ENCODE data around the genes EDNRB and SPRY2.

DNA sequence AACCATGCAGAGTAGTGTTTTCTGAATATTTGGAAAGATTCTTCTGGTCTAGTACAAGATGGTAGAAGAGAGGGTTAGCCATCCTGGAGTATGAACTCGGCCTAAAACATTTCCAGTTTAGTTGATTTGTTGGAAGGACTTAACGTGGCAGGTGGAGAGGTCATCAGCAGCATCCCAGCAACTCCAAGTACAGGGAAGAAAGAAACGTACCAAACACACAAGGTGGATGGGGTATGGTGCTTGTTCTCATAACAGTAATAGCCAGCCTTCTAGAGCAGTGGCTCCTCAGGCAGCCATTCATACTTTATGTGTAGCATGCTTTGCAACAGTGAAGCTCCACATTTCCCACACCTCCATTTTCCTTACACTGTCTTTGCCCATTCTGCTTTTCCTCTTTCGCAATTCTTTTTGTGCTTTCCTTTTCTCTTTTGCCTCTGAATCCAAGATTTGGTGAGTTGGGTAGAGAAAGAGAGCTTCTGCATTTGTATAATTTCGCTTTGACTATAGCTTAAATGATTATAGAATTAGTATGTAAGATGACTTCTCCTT, 7.5 kb downstream of the CLN5 start:
- PRO-cap, 4 experiments, result no peak in any of the 4 experiments
- RAMPAGE, long total RNA, 2 experiments, result no peak in any of the 2 experiments
- RRBS, result no CpG with 5 or more reads among the region's 5 CpGs

DNA sequence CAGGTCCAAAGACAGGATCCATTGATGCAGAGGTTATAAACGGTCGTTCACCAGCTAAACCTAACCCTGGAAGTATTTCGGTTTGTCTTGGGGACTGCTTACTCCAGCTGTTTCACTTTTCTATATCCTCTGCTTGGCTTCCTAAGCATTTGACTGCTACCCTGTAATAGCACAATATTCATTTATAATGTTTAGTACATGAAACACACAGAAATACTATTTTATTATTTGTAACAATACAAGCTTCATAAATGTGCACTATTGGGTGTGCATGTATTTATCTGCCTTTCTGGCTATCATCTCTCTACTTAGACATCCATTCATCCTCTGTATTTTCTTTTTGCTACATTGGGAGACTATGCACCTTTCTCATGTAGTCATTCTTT, 26.5 kb upstream of the FBXL3 start:
- PRO-cap, 4 experiments, result no peak in any of the 4 experiments
- RAMPAGE, long total RNA, 2 experiments, result no peak in any of the 2 experiments
- RRBS, result no CpG with 5 or more reads among the region's 3 CpGs

GRCh38 chr13:77155813-77156382, 128.9 kb upstream of the FBXL3 start:
- PRO-cap, 4 experiments, result no peak in any of the 4 experiments
- RAMPAGE, long total RNA, 2 experiments, result no peak in any of the 2 experiments
- RRBS, result no CpG with 5 or more reads among the region's 3 CpGs

DNA sequence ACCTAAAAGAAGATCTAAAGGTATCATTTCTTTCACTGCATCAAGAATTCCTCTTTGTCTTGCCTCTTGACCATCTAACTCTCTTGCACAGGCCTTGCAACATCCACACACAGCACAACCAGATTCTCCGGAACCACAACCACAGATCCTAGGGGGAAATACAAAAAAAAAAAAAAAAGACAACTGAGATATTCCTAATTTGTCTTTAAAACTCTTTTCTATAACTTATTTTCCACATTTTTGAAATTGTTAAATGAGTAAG, 83.2 kb downstream of the MYCBP2 start:
- PRO-cap, 4 experiments, result no peak in any of the 4 experiments
- RAMPAGE, long total RNA, 2 experiments, result start-site peak on the minus strand in 1 of 2 experiments, centred at position 102 of the sequence, 20 reads per replicate
- RRBS, result no CpG with 5 or more reads among the region's 1 CpG

DNA sequence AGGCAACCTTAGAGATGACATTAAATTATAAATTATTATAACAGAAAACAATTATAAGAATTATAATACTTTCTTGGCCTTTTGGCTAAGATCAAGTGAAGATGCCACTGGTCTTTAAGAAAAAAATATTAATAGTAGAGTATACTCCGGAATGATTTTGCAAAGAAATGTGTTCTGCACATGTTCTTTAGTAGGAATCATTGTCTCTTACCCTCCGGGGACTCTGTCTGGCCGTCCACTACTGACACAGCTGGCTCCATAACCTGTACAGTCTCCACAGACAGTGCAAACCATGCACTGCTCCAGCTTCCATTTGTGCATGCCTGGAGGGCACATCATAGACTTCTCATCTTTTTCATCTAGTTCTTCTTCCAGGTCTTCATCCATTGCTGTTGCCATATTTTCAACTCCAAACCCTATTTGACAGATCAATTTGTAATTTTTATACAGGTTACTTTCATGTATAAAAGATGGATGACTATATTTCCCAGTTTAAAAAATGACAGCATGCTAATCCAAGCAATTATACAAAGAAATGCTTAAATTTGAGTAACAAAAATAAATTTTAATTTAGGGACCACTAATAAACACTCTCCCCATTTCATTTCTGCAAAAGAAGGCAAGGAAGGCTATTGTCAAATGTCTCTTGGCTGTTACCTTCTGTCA, 75.8 kb downstream of the MYCBP2 start:
- PRO-cap, 4 experiments, result no peak in any of the 4 experiments
- RAMPAGE, long total RNA, 2 experiments, result start-site peak on the minus strand in 1 of 2 experiments, centred at position 307 of the sequence, 25 reads per replicate
- RRBS, result no CpG with 5 or more reads among the region's 3 CpGs

DNA sequence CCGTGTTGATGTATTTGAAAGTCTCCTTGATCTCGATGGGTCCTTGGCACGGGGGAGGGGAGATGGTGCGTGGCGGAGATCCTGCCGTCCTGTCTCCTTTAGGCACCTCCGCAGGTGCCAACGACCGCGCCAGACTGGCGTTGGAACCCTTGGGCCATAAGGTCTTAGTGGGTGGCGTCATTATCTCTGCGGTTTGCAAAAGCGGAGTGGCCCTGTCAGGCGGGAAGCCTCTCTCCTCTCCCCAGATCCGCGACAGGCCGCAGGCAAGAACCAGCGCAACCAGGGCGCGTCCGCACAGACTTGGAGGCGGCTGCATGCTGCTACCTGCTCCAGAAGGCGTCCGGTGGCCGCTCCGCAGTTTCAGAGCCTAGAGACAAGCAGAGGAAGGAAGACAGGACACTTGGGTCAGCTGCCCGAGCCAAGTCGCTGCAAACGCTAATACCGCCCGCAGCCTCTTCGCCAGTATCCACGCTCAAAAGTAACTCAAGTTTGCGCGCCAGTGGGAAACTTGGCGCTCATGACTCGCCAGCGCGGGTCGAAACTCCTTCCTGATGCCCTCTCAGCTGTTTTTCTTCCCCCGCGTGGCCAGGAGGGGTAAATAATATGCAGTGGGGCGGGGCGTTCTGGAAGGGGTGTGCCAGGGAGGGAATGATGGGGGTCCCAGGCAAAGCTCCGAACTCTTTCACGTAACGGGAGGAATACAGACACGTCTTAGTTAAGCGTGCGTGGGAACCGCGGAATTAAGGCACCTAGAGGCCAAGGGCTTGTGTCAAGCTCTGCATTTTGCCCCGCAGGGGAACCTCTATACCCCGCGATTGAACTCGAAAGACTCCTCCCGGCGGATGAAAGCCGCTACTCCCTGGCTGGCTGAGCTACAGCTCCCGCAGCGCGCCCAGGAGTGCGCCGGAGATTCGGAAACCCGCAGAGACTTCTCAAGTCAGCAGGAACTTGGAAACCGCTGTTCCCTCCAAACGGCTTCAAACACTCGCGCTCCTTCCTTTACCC, at the start of gene EDNRB:
Gene EDNRB, minus strand, starts transcription at position 574 of the 1,005 bp plus-strand sequence.
- PRO-cap, 4 experiments, result peak in 4 of 4 experiments; most common plus-strand start position 244 of the sequence (in 2); most common minus-strand start position 574 of the sequence (in 4)
- RAMPAGE, long total RNA, 2 experiments, result start-site peak on the minus strand in 1 of 2 experiments, centred at positions 387 to 906 of the sequence, 18 to 87 reads per replicate
- RRBS, result 2% methylated on average over 8 of the region's 71 CpGs

- PRO-cap, 4 experiments, result peak in 1 of 4 experiments; most common minus-strand start chr13:77920085 (in 1)
- RAMPAGE, long total RNA, 2 experiments, result no peak in any of the 2 experiments
- RRBS, result no CpG with 5 or more reads among the region's 8 CpGs
These were observed 1.3 kb upstream of the EDNRB start for GRCh38 chr13:77919958-77920370.

GRCh38 chr13:78045781-78046367, 127.2 kb upstream of the EDNRB start:
- PRO-cap, 4 experiments, result no peak in any of the 4 experiments
- RAMPAGE, long total RNA, 2 experiments, result no peak in any of the 2 experiments
- RRBS, result no CpG with 5 or more reads among the region's 3 CpGs

- PRO-cap, 4 experiments, result no peak in any of the 4 experiments
- RAMPAGE, long total RNA, 2 experiments, result no peak in any of the 2 experiments
- RRBS, result no CpG with 5 or more reads among the region's 3 CpGs
These were observed 85.1 kb downstream of the RBM26 start for GRCh38 chr13:79320543-79321693.

- PRO-cap, 4 experiments, result no peak in any of the 4 experiments
- RAMPAGE, long total RNA, 2 experiments, result no peak in any of the 2 experiments
- RRBS, result no CpG with 5 or more reads among the region's 1 CpG
These were observed 254.5 kb downstream of the SPRY2 start for GRCh38 chr13:80086379-80086800.

DNA sequence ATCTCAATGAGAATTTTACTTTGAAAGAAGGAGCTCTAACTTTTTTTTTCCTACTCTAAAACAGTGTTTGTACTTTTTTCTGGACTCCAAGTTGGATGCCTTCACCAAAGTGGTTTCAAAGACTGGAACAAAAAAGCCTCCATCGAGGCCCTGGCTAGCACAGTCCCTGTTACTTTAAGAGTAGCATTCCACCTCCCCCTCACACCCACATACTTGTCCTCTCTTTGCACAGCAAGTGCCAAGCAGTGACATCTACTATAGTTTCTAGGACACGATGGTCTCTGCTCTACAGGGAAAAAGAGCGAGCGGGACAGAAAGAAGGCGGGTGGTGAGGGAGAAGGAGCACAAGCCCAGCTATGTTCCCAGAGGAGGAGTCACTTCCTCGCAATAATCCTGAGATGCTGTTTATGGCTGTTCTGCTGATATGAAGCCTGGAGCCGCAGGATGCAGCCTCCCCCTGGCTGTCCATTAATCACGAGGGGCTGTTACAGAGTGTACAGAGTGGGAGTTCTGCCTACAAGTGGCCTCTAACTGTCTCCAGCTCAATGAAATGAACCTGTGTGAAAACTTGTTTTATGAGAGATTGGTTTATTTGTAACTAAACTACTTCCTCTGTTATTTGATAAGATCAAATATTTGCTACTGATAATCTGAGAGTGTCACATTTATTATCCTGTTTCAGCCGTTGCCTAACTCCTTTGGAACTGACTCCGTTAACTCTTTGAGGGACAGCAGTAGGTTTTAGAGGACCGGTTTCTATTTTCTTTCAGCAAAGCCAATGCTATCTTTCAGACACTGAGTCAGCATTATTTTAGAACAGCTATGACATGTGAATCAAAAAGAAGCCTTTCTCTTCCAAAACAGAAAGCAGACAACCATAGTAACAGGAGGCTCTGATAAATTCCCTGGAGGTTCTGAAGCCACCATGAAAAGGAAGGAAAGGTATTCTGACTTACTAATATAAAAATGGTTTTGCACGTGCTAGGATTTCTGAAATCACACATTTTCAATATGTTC, 208.0 kb downstream of the SPRY2 start:
- PRO-cap, 4 experiments, result peak in 2 of 4 experiments; most common plus-strand start position 313 of the sequence (in 2)
- RAMPAGE, long total RNA, 2 experiments, result no peak in any of the 2 experiments
- RRBS, result no CpG with 5 or more reads among the region's 12 CpGs

- PRO-cap, 4 experiments, result peak in 1 of 4 experiments; most common plus-strand start chr13:80337751 (in 1); most common minus-strand start chr13:80337750 (in 1)
- RAMPAGE, long total RNA, 2 experiments, result no peak in any of the 2 experiments
- RRBS, result no CpG with 5 or more reads among the region's 16 CpGs
These were observed 3.3 kb downstream of the SPRY2 start for GRCh38 chr13:80337519-80338094.

GRCh38 chr13:80340502-80341224, at the start of gene SPRY2:
Gene SPRY2, minus strand, starts transcription at chr13:80341126.
- PRO-cap, 4 experiments, result peak in 4 of 4 experiments; most common plus-strand start chr13:80340967 (in 4); most common minus-strand start chr13:80340571 (in 3)
- RAMPAGE, long total RNA, 2 experiments, result start-site peak on the minus strand in 1 of 2 experiments, at chr13:80340872-80340926 at its widest, 18 reads per replicate
- RRBS, result 2% methylated on average over 23 of the region's 69 CpGs

- PRO-cap, 4 experiments, result peak in 4 of 4 experiments; most common plus-strand start chr13:80341429 (in 2); most common minus-strand start chr13:80341308 (in 1)
- RAMPAGE, long total RNA, 2 experiments, result no peak in any of the 2 experiments
- RRBS, result 2% methylated on average over 23 of the region's 55 CpGs
These were observed 556 bp upstream of the SPRY2 start for GRCh38 chr13:80341225-80342138.

DNA sequence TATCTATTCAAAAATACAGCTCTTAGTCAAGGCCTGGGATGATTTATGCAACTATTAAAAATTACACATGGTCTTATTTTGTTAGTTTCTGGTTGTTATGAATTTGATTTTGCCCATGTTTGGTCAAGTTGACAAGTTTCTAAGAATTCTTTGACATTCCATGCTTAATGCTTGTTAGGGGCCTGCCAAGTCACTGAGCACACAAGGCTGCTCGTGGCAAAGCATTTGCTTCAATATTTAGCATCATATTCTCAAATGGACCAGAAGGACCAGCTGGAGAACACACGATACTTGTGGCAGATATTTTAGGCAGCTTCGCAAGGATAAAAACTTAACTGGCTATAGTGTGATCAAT, 155.7 kb upstream of the SPRY2 start:
- PRO-cap, 4 experiments, result no peak in any of the 4 experiments
- RAMPAGE, long total RNA, 2 experiments, result no peak in any of the 2 experiments
- RRBS, result no CpG with 5 or more reads among the region's 3 CpGs

DNA sequence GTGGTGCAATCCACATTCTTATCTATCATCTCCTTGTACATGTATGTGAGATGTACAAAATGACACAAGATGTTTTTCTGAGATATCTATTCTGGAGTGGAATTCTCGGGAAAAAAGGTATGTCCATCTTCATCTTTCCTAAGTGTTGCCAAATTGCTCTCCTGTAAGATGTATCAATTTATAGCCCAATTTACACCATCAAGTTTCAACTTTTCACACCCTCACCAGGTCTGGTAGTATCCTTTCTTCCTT, 1547.4 kb downstream of the SLITRK1 start:
- PRO-cap, 4 experiments, result peak in 1 of 4 experiments; most common minus-strand start position 110 of the sequence (in 1)
- RAMPAGE, long total RNA, 2 experiments, result no peak in any of the 2 experiments
- RRBS, result no CpG with 5 or more reads among the region's 1 CpG

DNA sequence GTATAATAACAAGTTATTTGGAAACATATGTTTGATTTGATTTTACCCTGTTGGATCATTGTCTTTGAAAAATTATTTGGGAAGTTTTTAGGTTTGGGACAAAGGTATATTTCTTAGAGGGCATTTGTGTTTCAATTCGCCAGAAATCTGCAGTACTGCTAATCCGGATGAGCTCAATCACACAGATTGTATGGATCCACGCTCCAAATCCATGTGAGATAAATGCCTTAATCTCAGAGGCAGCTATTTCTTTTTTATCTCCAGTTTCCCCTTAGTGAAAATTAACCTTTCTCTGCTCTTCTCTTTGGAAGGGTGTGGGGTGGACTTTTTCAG, 1464.6 kb downstream of the SLITRK1 start:
- PRO-cap, 4 experiments, result no peak in any of the 4 experiments
- RAMPAGE, long total RNA, 2 experiments, result no peak in any of the 2 experiments
- RRBS, result no CpG with 5 or more reads among the region's 3 CpGs

DNA sequence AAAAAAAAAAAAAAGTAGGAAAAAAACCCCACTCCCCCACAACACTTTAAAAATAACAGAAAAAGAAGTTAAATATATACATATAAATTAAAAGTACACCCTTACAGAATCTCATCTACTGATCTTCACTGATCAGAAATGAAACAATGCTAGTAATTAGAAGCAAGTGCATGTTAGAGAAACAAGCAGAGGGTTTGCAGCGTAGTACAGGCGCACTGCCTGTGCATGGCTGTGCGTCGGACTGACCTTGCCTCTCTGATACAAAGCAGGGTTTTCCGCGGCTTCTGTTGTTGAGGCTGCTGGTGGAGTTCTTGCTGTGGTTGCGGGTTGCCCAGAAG, 547 bp downstream of the SLITRK1 start:
- PRO-cap, 4 experiments, result no peak in any of the 4 experiments
- RAMPAGE, long total RNA, 2 experiments, result no peak in any of the 2 experiments
- RRBS, result no CpG with 5 or more reads among the region's 7 CpGs

DNA sequence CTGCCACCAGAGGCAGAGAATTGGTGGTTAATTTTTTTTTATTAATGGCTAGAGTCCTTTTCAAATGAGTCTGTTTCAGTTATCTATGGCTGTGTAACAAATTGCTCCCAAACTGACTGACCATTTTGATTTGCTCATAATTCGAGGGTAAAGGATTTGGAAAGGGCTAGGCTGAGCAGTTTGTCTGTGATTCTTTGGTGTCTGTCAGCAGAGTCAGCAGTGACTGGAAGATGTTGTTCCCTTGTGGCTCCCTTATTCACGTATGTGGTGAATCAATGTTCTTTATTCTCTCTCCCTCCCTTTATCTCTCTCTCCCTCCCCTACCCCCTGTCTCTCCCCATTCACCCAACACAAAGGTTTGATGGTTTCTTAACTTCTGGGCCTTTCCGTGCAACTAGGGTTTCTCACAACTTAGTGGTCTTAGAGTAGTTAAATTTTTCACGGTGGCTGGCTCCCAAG, 772.4 kb upstream of the SLITRK1 start:
- PRO-cap, 4 experiments, result no peak in any of the 4 experiments
- RAMPAGE, long total RNA, 2 experiments, result no peak in any of the 2 experiments
- RRBS, result no CpG with 5 or more reads among the region's 4 CpGs

DNA sequence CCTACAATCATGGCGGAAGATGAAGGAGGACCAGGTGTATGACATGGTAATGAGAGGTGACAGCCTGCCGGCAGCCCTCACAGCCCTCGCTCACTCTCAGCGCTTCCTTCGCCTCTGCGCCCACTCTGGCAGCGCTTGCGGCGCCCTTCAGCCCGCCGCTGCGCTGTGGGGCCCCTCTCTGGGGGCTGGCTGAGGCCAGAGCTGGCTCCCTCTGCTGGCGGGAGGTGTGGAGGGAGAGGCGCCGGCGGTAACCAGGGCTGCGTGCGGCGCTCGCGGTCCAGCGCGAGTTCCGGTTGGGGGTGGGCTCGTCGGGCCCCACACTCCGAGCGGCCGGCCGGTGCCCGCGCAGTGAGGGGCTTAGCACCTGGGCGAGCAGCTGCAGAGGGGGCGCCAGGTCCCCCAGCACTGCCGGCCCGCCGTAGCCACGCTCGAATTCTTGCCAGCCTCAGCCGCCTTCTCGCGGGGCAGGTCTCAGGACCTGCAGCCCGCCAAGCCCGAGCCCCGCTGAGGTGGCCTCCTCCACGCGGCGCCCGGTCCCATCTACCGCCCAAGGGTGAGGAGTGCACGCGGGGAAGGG, 879.1 kb upstream of the SLITRK5 start:
- PRO-cap, 4 experiments, result no peak in any of the 4 experiments
- RAMPAGE, long total RNA, 2 experiments, result no peak in any of the 2 experiments
- RRBS, result 92% methylated on average over 4 of the region's 52 CpGs